Neural progenitor cell (in vitro differentiated cells): ENCODE results near the genes XPR1 and GLUL.

DNA sequence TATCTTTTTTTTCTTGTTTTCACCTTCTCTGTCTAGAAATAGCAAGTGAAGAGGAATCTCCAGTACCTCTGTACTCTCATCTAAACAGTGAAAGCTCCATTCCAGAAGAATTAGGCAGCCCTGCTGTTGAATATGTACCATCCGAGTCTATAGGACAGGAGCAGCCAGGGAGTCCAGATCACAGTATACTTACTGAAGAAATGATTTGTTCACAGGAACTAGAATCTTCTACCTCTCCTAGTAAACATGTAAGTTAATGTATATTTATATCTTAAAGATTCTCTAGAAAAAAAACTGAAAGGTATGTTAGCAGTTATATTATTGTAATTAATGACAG is 76.3 kb upstream of the QSOX1 start:
- RAMPAGE, long total RNA: no peak

DNA sequence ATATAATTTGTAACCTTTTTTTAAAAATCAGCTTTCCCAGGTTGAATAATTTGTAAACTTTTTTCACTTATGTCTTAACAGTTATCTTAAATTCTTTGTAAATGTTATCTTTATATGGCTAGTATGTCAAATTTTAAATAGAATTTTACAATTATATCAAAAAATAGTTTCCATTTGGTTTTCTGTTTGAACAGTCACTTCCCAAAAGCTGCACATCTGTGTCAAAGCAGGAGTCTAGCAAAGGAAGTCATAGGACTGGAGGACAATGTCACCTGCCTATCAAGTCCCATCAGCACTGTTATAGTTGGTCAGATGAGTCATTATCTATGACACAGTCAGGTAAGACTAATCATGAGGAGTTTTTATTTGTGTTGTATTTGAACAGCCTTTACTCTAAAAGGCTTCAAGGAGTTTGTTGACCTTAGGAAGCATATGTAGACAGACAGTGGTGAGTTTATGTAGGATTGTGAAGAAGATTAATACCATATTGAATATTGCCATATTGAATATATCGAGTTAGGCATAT is 74.3 kb upstream of the QSOX1 start:
- RAMPAGE, long total RNA: no peak

DNA sequence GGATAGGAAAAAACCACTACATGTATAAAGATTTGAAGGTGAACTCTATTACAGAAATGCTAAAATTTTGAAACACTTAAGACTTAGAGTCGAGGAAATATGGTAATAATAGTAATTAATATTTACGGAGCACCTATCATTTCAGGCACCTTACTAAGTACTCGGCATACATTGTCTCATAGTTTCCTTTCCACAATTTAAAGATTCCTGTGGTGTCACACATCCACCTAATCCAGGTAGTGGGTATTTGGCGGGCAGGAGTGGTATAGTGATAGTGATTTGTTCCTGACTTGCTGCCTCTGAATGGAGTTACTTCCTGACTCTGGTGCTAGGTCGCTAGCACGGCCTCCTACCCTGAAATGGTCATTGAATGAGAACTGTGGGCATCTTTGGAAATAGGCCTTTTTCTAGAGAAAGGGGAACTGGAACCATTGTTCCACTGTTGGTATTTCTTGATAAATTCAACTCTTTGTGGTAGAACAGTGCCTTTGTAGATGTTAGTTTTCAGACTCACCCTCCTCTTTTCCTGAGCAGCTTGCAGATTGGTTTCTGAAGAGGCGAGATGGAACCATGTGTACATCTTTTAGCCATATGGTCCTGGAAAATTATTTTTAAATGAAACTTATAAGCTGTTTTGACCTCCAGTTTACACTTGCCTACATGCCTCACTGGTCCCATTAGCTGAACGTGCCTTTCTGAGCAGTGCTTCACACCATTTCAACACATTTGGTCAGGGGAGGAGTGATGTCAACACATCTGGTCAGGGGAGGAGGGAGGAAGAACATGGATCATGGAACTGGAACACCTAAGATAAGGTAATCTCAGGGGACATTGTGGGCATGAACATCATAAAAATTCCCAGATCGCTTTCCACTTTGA is 1.6 kb downstream of the QSOX1 start:
- RAMPAGE, long total RNA: no peak

DNA sequence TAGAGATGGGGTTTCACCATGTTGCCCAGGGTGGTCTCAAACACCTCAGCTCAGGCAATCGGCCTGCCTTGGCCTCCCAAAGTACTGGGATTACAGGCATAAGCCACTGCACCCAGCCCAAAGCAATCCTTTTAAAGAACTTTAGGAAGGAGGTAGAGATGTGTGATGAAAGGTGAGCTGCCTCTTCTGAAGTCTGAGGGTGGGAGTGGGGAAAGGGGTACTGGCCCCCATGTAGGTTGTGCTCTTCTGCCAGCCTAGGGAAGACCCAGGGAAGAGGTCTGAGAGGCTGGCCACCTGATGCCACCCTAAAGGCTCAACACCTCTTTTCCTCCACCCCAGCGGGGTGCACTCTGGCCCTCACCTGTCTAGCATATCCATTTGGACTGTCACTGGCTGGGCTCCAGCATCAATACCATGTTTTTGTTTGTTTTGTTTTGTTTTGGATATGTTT is 22.8 kb downstream of the QSOX1 start:
- RAMPAGE, long total RNA: no peak

- RAMPAGE, long total RNA: no peak
Observed at GRCh38 chr1:180183381-180184069, 28.9 kb downstream of the QSOX1 start.

- RAMPAGE, long total RNA: no peak
Observed at GRCh38 chr1:180269958-180270267, 39.8 kb downstream of the LHX4 start.

GRCh38 chr1:180631722-180632895 is at the start of gene XPR1:
Gene XPR1 (plus strand): TSS chr1:180632022.
- RAMPAGE, long total RNA: no peak

DNA sequence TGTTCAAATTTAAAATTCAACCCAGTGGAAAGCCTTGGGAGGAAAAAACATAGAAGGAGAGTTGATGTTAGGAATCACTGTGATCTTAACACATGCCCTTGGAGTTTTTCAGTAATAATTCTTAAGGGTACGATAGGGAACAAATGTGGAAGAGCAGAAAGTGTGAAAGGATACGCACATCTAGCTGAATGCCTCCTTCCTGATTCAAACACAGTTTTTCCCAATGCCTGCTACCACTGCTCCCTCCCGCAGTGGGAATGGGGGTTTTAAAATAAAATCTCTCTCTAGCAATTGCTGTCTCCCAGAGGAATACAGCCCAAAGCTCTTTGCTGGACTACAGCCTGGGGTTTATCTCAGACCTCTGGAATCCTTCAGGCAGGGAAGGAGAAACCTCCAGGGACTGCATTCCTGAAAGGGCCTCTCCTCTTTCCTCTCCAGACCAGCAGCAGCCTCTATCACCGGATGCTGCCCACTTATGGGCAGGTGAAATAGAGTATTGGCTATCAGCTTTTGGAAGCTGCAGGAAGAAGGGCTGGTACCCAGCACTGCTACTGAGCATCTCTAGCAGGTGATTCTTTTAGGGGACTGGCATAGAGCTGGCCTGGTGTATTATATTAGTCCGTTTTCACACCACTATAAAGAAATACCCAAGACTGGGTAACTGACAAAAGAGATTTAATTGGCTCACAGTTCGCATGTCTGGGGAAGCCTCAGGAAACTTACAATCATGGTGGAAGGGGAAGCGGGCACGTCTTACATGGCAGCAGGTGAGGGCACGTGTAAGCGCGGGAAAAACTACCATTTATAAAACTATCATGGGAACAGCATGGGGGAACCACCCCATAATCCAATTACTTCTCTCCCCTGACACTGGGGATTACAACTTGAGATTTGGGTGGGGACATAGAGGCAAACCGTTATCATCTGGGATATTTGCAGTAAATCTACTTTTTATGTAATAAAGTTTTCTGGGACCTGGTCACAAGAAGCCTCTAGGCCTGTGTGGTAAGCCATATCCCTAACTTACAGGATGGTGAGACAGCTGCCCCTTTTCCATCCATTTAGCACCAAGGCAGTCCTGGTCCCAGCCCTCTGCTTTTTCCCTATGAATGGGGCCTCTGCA is 6.5 kb downstream of the IER5 start:
- RAMPAGE, long total RNA: no peak

DNA sequence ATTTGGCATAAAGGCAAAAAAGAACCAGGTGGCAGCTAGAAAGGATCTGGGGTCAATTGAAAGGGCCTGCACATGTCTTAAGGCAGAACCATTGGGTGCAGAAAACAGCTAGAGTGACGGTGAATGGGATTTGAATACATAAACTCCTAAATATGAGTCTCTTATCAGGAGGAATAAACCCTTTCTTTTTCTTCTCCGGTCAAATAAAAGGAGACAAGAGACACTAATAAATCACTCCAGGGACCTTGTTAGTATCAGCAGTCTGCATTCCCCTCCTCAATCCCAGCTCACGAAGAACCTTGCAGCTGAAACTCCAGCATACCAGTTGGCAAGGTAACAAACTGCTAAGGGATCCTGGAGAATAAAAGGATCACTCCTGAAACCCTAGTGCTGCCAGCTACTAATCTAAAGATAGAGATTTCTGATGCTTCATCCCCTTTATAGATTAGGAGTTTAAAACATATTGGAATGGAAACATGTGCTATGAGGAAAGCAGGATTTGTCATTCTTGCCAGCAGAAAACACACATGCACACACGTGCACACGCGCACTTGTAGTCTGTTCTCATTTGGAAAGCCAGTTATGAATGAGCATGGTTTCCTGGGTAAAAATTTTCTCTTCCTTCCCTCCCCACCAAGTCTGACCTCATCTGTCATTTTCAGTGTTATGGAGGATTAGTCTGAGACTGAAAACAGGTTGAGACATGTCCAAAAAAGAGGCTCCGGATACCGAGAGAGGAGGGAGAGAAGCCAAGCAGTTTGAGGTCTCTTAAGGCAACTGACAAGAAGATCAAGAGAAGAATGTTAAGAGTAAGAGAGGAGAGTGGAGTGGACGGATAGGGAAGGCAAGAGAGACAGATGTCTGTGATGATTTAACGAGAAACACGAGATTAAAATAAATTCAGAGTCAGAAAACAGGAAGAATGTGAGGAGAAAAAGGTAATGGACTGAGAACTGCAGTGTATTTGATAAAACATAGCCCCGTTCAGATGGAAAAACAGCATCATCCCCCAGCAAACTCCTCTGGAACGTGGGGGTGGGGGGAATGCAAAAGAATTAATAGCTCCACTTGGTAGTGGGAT is 10.9 kb downstream of the IER5 start:
- RAMPAGE, long total RNA: no peak

- RAMPAGE, long total RNA: no peak
Observed at GRCh38 chr1:181105890-181106199, 17.3 kb downstream of the IER5 start.

DNA sequence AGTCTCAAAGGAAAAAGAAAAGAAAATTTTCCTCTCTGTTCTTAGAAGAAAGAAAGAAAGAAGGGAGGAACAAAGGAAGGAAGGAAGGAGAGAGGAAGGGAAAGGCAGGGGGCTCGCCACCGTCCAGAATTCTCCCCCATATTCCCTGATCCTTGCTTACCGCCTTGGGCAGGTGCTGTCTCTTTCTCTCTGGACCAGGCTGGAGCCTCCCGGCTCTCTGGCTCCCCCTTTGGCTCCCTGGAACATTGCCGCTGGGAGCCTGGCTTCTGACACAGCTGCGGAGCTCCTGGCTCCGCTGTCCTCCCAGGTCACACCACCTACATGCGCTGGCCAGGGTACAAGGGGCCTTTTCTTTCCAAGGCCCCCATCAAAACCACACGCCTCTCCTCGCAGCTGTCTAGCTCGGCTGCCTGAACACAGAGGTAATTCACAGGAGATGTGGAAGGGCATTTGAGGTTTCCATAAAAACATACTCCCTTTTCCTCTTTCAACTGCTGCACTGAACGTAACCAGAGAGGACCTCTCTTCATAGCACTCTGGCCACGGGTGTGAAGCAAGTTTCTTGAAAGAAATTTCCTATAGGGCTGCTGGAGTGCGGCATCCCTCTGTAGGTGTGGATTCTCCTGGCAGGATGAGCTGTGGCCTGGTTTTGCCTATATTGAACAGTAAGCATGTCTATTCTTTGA is 7.5 kb upstream of the ZNF648 start:
- RAMPAGE, long total RNA: no peak

DNA sequence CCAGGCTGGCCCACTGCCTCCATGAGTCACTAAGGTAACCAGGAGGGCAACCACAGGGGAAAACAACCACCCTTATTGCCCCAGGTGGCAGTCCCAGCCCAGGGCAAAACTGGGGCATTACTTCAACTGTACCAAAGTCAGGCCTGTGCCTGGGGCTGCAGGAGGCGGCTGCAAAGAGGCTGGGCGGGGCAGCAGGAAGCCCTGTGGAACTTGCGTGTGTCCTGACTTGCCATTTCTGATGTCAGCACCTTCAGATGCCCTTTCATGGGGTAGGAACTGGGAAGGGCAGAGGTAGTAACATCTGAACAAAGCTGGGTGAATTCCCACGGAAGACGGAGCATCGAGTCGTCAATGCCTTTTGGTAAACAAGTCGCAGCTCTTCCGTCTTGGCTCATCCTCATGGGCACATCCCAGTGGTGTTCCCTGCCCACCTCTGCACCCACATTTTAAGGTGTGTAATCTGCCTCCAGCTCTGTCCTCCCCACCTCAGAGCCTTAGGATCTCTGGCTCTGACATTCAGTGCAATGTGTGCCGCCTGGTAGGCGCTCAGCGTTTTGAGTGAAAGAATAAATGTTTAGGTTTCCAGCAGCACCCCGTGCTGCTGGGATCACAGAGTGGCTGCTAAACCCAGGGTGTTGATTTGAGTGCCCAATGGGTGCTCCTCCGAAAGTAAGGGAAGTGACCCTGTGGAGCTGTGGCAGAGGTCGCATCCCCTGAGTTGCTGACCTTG is 26.7 kb upstream of the ZNF648 start:
- RAMPAGE, long total RNA: no peak

- RAMPAGE, long total RNA: no peak
Observed at GRCh38 chr1:182148805-182149164, 87.3 kb upstream of the ZNF648 start.

DNA sequence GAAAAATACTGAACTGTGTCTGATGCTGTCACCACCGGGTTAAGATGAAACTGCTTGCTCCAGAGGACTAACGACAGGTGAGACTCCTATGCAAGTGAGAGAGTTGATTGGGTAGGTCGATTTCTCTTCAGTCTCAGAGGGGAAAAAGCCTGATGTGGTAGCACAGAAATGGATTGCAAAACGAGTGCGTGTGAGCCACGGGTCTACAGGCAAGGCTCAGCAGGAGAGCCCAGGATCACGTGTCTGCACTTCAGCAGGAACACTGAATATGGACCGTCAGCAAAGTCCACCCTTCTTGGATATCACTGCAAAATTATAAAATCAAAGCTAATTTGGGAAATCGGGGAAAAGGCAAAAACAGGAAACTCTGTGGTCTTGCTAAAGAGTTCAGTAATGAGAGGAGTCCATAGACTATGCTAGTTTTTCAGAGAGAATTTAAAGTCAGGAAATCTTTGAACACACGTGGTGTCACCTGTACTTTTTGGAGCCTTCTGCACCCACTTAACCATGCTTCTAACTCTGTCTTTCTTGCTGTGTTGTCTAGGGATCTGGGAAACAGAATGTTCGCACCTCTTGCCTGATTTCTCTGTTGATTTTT is 107.8 kb upstream of the ZNF648 start:
- RAMPAGE, long total RNA: no peak

GRCh38 chr1:182191846-182192247 is 130.3 kb upstream of the ZNF648 start:
- RAMPAGE, long total RNA: no peak

GRCh38 chr1:182291511-182292222 is 99.9 kb downstream of the GLUL start:
- RAMPAGE, long total RNA: no peak

- RAMPAGE, long total RNA: no peak
Observed at GRCh38 chr1:182388169-182389287, 3.1 kb downstream of the GLUL start.

DNA sequence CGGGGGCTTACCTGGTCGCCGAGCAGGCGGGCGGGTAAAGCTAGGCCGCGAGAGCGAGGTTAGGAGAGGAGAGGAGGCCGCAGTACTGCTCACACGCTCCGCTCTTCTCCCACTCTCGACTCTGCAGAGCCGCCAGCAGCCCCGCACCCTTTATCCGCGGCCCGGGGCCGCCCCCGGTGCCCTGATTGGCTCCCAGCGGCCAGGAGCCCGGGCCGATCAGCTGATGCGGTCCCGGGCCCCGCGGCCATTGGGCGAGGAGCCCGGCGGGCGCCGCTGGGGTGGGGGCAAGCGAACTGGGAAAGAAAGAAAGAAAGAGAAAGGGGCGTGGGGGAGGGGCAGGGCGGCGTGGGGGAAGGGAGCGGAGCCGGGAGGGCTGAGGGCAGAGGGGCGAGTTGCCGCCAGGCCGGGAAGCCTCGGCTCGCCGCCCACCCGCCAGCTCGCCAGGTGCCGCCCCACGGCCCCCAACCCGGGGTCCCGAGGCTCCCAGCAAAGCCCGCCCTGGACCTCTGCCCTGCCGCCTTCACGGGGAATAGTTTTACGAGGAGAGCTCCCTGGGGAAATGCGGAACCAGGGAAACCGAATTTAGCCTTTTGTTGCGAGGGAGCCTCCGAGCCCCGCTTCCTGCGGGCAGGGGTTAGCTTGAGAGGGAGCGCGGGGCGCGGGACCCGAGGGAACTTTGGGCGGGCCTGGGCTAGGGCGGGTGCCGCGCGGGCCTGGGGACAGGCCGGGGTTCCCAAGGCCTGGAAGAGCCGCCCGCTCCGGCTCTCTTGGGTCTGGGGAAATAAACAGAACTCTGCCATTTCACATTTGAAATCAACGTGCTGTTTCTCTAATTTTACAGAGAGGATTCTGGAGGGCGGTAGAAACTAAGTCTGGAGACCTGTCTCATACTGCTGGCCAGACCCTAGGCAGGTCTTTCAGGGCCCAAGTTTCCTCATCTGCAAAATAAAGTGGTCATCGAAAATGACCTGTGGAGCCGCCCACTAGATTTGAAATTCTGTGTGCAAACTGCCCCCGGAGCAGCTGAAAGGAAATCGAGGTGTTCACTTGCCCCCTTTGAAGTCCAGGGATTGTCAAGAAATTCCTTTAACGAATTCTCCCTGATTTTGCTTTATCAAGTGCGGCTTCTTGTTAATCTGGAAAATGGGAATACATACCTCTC is at the start of gene GLUL:
Gene GLUL, minus strand, starts transcription at position 123 of the 1,162 bp plus-strand sequence.
- RAMPAGE, long total RNA: no peak

- RAMPAGE, long total RNA: no peak
Observed at GRCh38 chr1:182394004-182394635, 2.5 kb upstream of the GLUL start.

DNA sequence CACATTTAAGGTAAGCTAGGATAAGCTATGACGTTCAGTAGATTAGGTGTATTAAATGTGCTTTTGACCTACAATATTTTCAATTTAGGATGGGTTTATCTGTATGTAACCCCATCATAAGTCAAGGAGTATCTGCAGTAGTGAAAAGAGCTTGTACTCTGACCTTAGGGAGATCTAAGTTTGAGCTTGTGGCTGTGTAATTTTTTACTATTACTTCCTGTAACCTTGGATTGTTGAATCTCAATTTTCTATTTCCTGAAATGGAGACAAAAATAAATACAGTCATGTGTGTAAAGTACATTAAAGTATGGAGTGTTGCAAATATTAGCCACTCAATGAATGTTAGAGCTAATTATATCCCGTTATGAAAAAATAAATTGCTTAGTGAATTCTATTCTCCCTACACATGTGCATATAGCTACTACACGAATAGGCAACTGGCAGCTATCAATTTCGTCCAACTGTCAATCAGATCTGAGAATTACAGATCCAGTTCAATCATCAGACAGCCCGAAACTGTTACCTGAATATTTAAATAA is 936 bp downstream of the RNASEL start:
- RAMPAGE, long total RNA: no peak